NT2/D1 (cell line): Measurements from ENCODE around the gene ZNF280A.

DNA sequence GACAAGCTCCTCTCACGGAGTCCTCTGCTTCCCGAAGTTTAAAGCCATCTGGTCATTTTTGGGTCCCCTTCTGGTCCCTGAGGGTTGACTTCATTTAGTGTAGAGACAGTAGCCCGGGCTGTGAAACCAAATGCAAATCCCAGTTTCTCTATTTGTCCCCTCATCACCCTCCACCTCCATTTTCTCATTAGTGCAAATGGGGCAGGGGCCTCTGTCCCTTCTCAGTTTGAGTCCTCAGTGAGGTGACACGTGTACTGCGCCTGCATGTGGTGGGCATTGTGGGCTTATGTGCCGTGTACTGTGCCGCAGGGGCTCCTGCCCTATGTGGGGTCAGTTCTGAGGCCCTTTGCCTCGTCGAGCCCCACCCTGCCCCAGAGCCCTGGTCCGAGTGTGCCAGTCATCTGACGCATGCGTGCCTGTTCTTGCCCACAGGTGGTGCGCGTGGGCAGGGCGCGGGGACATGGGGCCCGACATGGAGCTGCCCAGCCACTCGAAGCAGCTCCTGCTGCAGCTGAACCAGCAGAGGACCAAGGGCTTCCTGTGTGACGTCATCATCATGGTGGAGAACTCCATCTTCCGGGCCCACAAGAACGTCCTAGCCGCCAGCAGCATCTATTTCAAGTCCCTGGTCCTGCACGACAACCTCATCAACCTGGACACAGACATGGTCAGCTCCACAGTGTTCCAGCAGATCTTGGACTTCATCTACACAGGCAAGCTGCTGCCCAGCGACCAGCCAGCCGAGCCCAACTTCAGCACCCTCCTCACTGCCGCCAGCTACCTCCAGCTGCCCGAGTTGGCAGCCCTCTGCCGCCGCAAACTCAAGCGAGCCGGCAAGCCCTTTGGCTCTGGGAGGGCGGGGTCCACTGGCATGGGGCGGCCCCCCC lies 22.5 kb upstream of the TMEM191C start:
- RRBS, 2 experiments = no CpG with 5 or more reads among the region's 33 CpGs

GRCh38 chr22:21450812-21451623 lies 16.2 kb upstream of the TMEM191C start:
- RRBS, 2 experiments = 91 to 92% methylated on average over 1 of the region's 14 CpGs

DNA sequence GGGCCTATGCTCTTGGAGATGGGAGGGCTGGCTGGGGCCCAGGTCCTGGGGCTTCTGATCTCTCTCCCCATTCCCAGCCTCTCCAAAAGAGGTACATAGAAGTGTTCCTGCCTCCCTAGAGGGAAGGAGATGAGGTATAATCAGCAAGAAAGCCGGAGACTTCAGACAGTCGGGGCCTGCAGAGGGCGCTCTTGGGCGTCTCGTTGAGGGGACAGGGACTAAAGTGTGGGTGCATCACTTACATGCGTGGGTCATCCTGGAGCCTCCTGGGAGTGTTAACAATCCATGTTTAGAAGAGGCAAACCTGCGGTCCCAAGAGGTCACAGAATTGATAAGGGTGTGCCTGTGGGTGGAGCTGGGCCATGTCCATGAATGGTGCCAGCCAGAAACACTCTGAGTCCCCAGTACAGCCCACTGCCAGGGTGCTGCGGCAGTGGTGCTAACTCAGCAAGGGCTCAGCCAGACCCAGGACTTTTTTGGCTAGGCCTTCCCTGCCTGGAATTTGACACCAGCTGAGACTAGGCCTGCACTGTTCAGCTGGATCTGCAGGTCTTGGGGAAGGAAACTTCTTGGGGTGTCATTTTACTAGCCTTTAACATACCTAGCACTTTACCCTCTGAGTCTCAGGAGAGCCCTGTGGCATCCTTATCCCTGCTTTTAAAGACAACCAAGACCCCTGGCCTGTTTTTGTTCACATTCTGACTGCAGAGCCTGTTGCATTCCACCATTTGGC lies 5.6 kb downstream of the YDJC start:
- RRBS, 2 experiments = no CpG with 5 or more reads among the region's 8 CpGs

DNA sequence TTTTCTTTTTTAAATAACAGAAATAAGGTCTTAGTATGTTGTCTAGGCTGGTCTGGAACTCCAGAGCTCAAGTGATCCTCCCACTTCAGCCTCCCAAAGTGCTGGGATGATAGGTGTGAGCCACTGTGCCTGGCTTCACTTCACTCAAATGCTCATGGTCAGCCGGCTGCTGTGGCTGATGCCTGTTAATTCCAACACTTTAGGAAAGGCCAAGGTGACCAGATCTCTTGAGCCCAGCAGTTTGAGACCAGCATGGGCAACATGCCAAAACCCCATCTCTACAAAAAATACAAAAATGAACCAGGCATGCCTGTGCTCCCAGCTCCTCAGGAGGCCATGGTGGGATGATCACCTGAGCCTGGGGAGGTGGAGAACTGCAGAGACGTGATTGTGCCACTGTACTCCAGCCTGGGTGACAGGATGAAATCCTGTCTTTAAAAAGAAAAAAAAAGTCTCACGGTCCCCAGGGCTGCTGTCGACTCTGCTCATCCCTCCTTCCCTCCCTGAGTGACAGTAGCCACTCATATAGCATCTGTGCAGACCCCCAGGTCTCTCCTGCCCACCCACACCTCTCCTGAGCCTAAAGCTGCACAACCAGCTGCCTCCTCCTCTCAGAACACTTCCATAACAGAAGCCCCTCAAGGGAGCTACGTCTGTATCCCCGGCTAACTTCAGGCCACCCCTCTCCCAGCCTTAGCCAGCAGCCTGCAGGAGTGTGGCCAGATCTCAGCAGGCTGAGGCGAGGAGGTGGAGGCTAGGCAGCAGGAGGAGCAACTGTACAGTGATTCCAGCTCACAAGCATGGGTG lies 3.5 kb downstream of the YDJC start:
- RRBS, 2 experiments = no CpG with 5 or more reads among the region's 7 CpGs

DNA sequence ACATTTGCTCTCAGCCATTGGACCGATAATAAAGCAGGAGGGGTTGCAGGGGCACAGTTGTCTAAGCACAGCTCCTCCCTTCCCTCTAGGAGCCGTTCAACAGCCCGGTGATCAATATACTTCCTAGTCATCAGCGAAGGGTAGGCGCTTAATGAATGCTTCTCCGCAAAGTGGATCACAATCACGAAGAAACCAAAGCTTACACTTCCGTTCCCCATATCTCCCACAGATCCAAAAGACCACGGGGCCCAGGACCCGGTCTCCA lies 9.2 kb downstream of the SDF2L1 start:
- RRBS, 2 experiments = no CpG with 5 or more reads among the region's 10 CpGs

DNA sequence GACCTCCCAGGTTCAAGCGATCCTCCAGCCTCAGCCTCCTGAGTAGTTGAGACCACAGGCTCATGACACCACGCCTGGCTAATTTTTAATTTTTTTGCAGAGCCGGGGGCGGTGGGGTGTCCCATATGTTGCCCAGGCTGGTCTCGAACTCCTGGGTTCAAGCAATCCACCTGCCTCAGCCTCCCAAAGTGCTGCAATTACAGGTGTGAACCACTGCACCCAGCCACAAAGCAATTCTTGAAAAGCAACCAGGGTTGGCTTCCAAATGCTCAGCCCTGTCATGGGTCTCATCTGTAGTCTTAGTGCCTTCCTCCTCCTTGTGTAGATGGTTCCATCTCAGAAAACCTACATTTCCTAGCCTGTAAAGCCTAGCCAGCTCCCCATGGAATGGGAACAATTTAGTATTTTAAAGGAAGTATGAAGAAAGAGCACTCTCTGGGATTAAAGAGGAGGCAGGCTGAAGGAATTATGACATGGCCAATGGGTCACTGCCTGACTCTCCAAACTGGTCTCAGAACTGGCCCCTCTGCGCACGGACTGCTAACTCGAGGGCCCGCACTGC lies 20.9 kb upstream of the YPEL1 start:
- RRBS, 2 experiments = no CpG with 5 or more reads among the region's 9 CpGs

DNA sequence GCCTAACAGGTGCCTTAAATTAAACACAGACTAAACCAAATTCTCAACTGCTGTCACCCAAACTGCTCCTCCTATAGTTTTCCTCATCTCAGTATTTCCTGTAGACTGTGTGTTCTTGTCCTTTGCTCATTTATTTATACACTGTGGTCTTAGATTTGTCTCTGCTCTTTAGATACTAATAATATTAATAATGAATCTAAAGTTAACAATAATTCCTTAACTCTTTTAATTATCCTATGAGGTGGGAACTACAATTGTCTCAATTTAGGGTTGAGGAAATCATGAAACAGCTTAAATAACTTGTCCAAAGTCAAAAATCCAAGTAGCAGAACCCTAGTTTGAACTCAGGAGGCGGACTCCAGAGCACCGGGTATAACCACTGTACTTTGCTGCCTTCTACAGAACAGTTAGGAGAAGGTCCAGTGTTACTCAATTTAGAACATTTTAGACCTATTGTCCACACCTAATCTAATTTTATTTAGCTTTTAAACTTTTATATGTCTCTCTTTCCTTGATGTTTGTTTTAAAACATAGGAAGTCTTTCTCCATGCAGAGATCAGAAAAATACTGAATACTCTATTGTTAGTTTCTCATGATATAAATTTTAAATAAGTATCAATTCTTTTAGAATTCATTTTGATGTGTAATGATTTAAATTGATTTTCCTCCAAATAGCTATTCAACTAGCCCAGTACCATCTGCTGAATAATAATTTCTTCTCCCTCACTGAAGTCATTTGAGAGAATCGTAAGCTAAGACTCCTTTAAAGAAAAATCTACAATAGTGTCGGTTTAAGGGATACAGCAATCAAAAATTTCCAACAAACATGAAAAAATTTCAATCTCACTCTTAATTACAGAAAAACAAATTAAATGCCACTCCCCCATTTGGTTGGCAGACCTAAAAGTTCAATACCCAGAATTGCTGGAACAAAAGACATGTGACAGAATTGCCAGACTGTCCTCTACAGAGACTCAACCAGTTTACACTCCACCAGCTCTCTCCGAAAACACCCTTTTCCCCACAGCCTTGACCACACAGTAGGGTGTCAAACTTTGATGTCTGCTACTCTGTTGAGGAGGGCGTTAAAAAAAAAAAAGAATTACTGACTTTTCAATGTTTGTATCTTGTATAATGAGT lies 44.2 kb upstream of the YPEL1 start:
- RRBS, 2 experiments = no CpG with 5 or more reads among the region's 6 CpGs

DNA sequence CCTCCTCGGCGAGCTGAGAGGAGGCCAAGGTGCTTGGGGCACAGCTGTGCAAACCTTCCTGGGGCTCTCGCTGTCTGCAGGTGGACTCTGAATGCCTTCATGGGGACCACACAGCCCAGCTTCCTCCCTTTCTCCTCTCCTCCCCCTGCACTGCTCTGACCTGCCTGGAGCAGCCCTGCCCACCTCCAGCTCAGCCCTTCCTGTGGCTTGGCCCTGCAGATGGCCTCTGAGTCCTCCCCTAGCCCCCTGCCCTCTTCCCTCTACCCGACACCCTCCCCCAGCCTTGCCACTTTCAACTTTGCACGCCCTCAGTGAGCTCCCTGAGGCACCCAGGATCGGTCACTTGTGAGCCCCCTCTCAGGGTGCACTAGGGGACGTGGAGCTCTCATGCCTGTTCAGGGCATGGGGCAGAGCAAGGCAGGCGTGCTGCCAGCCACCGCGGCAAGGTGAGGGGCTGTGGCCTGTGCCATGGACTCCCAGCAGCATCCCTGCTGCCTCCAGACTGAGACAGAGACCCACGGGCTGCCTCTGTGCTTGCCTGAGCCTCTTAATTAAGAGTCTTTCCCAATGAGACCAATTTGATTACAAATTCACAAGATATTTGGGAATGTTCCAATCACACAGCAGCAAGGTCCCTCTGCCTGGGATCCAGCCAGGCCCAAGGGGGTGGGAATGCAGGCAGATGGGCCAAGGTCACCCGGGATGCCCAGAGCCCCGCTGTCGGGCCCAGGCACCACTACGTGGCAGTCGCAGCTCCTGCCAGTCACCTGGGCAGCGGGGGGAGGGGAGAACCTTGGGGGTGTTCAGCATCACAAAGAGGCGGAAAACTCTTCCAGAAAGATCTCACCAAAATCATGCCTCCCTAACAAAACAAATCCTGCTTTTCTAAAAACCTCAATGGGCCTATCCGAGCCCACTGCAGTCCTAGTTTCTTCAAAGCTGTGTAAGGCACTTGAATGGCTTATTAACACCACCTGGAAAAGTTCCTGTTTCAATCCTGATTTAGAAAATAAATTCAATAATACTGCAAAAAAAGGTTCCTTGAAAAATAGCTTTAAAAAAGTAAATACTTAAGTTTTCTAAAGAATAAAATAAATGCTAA lies 31.1 kb downstream of the PPM1F start:
- RRBS, 2 experiments = no CpG with 5 or more reads among the region's 19 CpGs

GRCh38 chr22:21939233-21939777 lies 13.3 kb downstream of the PPM1F start:
- RRBS, 2 experiments = no CpG with 5 or more reads among the region's 12 CpGs

GRCh38 chr22:22023612-22024111 lies 41.1 kb upstream of the TOP3B start:
- RRBS, 2 experiments = no CpG with 5 or more reads among the region's 4 CpGs

GRCh38 chr22:22098938-22099483 lies 116.4 kb upstream of the TOP3B start:
- RRBS, 2 experiments = no CpG with 5 or more reads among the region's 11 CpGs

DNA sequence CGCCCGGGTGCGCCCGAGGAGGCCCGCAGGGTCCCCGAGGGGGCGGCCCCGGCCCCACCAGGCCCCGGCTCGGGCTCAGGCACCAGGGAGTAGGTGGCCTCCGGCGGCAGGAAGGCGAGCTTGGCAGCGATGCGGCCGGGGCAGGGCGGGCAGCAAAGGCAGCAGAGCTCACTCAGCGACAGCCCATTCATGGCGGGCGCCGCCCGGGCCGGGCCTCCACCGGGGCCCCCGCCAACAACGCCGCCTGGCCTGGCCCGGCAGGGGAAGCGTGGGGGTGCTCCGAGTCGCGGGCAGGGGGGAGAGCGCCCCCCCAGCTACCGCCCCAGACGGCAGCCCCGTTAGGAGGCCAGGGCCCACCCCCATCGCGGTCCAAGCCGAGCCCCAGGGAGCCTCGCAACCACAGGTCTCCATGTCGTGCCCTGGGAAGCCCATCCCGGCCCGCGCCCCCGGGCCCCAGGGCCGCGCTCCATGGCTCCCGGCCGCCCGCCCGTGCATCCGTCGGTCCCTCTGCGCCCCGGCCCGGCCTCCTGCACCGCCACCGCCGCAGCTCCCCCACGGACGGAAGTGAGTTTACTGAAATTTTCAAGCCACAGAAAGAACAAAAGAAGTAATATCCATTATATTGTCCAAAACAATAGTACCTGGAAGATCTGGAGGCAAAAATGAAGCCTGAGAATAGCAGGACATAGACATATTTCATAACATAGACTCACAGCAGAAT lies 126.6 kb upstream of the VPREB1 start:
- RRBS, 2 experiments = 77 to 81% methylated on average over 9 of the region's 61 CpGs

DNA sequence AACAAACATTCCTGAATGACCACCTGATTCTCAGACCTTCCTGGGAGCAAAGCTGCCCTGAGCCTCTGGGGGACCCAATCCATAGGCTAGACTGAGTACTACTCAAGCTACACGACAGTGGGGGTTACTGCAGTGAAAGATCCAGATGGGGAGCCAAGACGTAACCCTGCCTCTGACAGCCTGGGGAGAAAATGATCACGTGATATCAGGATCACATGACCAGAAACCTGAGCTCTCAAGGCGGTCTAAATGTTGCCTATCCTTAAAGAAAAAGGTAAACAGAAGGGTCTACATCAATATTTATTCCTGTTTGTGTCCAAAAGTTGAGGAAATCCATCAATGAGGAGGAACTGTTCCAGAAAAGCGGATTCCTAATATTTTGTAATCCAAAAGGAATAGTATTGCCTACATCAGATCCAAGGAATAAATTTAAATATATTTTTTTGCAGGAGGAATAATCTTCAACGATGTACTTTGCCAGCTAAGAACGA lies 76.0 kb upstream of the VPREB1 start:
- RRBS, 2 experiments = no CpG with 5 or more reads among the region's 7 CpGs

- RRBS, 2 experiments = 1 to 7% methylated on average over 3 to 4 of the region's 89 CpGs
These were observed 53.4 kb downstream of the VPREB1 start for GRCh38 chr22:22297521-22298826.

DNA sequence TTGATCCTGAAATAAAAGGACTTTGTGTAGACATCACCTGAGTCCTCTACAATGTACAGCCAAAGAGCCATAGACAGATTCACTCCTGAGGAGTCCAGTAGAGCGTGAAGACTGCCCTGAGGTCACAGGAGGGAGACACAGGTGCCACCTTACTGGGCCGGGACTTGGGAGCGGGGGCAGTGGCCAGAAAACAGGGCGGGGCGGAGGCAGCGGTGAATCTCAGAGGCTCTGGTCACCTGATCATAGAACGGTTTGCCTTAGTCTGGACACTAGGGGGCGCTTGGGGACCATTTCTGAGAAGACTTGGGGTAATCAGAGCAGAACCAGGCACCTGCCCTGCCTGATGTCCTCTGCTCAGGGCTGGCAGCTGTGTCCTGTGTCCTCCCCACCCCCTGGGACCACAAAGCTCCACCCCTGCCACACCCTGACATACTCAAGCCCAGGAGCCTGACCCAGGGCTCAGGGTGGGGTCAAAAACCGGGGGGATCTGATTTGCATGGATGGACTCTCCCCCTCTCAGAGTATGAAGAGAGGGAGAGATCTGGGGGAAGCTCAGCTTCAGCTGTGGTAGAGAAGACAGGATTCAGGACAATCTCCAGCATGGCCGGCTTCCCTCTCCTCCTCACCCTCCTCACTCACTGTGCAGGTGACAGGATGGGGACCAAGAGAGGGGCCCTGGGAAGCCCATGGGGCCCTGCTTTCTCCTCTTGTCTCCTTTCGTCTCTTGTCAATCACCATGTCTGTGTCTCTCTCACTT lies 112.8 kb downstream of the VPREB1 start:
- RRBS, 2 experiments = no CpG with 5 or more reads among the region's 11 CpGs

GRCh38 chr22:22519539-22519883 lies 559 bp downstream of the ZNF280A start:
- RRBS, 2 experiments = no CpG with 5 or more reads among the region's 5 CpGs

DNA sequence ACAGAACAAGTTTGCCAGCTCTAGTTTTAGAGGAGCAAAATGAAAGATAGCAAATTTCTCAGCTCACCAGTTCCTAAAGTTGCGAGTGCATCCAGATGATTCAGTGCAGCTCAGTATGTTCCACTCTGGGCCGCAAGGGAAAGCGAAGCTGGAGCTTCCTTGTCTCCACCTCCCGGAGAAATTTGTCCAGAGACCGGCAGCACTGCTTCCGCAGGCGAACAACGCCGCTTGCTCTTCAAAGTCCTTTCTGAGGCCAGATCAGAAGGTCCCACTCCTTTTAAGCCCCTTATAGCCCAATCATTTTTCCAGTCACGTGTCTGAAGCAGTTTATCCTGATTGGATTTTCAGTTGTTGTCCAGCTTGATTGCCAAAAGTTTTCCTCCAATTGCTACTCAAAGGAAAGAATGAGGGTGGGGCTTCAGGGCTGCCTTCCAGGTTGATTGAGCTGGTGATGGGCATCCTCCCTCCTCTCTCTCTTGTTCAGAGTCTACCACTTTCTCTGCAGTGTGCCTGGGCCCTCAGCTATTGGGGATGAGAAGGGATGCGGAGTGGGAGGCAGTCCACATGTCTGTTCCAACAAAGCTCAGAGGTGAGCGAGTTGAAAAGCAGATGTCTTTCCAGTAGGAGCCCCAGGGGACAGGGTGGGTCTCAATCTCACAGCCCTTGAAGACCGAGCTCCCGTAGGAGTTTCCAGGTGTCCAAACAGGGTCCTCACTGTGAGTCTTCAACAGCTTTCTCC lies at the start of gene ZNF280A:
ZNF280A (minus strand) TSS at position 249 of the 739 bp plus-strand sequence.
- RRBS, 2 experiments = no CpG with 5 or more reads among the region's 14 CpGs

GRCh38 chr22:22714762-22715248 lies 70.4 kb downstream of the GGTLC2 start:
- RRBS, 2 experiments = no CpG with 5 or more reads among the region's 6 CpGs

GRCh38 chr22:22856149-22856696 lies 31.4 kb upstream of the IGLL5 start:
- RRBS, 2 experiments = no CpG with 5 or more reads among the region's 7 CpGs